Left common carotid artery plus branches (tissue), 1 donor: ENCODE data around the genes HLA-DQA2, TAP2, BRD2 and TAPBP.

GRCh38 chr6:32740976-32741711 is at the start of gene HLA-DQA2:
TSS of gene HLA-DQA2 (plus strand) at chr6:32741391.
- PRO-cap: no peak

DNA sequence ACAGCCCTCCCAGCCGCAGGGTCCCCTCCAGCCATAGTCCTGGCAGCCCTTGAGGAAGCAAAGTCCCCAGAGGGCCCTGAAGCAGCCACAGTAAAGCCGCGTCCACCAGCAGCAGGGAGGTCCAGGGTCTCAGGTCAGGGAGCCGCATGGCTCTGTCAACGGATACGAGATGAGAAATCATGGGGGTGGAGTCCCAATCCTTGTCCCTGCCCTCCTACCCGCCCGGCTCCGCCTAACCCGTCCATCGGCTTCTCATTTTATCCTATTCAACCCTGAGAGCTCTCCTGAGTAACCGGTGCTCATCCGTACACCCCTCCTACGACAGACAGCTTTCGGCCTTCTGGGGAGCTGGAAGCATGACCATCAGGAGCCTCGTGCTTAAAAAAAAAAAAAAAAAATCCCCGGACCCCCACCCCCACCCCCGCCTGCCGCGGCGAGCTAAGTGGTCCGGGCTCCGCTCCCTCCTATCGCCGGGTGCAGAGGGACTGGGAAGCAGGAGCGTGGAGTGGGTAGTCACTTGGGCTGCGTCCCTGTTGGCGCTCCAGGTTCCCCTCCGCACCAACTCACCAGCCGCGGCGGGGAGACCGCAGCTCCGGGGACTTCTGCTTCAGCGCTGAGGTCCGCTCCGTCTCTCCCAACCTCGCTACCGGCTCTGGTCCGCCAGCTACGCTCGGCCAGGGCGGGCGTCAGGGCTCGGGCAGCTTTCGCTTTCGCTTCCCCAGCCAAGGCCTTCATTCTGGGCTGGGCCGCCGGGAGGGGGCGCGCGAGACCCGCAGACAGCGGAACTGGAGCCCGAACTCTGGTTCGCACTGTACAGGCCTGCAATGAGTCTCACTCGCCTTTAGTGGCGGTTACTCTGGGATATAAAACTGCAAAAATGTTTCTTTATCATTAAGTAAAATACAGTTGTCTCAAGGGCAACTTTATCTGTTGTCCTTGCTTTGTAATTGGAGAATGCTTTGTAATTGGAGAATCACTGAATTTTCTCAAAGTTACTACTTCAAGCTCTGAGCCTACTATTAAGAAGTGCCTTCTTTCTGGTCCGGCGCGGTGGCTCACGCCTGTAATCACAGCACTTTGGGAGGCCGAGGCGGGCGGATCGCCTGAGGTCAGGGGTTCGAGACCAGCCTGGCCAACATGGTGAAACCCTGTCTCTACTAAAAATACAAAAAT is at the start of gene TAP2:
Gene TAP2, minus strand, starts transcription at position 654 of the 1,173 bp plus-strand sequence.
- PRO-cap: unidirectional peak, minus-strand start at position 154 of the sequence; unidirectional peak, minus-strand start at position 645 of the sequence

GRCh38 chr6:32850153-32850772 is 3.2 kb downstream of the TAP1 start:
- PRO-cap: no peak

GRCh38 chr6:32895089-32895381 is 41.0 kb downstream of the PSMB9 start:
- PRO-cap: no peak

DNA sequence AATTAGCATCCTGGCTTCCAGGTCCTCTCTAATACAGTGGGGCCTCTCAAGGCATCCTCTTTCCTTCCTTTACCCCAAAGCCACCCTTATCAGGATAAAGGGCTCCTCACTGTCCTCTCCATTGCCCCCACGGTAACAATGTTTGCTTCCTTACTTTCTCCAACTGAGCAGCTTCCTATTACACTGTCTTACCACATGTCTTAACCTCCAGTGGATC is 5.0 kb downstream of the HLA-DMB start:
- PRO-cap: no peak

- PRO-cap: no peak
These were observed 2.4 kb downstream of the HLA-DMB start for GRCh38 chr6:32938229-32939018.

DNA sequence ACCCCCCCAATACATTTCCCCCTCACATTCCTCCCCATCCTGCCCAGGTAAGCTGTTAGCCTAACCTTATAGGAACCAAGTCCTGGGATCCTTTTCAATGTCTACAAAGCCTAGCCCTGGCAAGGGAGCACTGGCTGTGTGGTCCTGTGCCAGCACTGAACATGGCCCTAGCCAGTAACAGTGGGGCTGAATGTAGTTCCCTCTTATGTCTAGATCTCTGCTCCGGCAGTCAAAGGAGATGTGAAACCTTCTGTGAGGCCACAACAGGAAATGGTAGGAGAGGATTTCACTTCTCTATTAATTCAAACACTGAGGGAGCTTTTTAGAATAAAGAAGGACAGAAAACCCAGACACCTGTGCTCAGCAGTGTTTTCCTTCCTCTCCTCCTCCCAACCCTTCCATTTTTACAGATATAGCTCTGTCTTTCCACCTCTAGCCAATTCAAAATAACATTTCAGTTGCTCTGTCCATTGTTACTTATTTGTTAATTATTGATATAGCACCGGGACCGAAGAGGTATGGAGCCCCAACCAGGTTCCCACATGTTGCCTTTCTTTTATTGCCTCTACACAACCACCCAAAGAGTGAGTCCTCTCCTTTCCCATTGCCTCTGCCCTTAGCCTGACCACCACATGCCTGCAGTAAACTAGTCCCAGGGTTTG is 3.6 kb upstream of the HLA-DMB start:
- PRO-cap: no peak

DNA sequence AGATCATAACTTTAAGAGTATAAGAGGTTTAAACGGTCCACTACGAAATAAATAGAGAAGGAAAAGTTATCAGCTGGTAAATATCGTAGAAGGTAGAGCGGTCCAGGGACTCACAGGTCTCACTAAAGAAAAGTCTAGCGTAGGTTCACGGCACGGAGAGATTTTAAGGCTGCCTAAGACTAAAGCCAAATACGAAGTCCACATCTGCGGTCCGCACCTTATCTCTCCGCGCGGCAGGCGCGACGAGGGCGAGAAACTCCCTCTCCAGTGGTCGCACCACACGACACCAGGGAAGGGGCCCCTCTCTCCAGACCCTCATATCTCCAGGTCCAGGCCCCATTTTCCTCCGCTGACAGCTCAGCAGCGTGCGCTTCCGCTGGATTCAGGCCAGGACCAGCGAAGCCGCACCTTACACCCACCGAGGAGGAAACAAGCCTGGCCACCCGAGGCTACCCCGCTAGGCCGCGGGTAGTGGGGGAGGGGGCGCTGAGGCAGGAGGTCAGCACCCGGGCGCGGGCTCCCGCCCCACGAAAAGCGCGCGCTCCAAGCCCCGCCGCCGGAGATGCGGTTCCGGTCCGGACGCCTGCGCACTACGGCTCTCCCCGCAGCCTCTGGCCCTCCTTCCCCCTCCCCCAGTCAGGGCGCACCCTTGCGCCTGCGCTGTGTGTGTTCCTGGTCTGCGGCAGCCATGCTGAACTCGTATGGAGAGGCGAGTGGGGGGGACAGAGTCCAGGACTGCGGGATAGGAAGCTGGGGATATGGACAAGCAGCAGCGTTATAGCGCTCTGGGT is at the start of gene BRD2:
Gene BRD2, plus strand, starts transcription at position 667 of the 791 bp plus-strand sequence.
- PRO-cap: bidirectional peak, plus-strand start at position 702 of the sequence, minus-strand start at position 564 of the sequence

DNA sequence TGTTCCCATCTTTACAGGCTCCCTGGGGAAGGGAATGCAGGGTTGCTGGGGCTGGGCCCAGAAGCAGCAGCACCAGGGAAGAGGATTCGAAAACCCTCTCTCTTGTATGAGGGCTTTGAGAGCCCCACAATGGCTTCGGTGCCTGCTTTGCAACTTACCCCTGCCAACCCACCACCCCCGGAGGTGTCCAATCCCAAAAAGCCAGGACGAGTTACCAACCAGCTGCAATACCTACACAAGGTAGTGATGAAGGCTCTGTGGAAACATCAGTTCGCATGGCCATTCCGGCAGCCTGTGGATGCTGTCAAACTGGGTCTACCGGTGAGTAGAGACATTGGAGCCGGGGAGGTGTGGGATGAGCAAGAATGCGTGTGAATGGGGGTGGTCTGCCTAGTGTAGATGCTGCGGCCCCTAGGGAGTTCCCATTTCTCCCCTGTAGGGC is 6.1 kb downstream of the BRD2 start:
- PRO-cap: no peak

DNA sequence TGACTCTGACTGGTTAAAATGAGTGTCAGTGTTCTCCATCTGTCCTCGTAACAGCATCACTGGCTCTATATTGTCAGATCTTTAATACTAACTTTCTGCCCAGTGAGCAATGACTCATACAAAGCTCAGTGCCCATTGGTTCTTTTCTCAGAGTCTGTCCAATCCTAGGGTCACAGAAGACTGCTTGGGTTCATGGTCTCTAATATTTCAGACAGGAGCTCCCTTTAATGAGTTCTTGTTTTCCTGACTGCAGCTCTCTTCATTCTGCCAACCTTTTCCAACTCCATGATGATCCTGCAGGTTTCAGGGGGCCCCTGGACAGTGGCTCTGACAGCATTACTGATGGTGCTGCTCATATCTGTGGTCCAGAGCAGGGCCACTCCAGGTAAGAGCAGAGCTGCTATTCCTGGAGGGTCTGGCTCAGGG is 36.5 kb downstream of the HLA-DPB1 start:
- PRO-cap: no peak

- PRO-cap: no peak
These were observed 45.8 kb downstream of the HLA-DPB1 start for GRCh38 chr6:33121644-33121998.

DNA sequence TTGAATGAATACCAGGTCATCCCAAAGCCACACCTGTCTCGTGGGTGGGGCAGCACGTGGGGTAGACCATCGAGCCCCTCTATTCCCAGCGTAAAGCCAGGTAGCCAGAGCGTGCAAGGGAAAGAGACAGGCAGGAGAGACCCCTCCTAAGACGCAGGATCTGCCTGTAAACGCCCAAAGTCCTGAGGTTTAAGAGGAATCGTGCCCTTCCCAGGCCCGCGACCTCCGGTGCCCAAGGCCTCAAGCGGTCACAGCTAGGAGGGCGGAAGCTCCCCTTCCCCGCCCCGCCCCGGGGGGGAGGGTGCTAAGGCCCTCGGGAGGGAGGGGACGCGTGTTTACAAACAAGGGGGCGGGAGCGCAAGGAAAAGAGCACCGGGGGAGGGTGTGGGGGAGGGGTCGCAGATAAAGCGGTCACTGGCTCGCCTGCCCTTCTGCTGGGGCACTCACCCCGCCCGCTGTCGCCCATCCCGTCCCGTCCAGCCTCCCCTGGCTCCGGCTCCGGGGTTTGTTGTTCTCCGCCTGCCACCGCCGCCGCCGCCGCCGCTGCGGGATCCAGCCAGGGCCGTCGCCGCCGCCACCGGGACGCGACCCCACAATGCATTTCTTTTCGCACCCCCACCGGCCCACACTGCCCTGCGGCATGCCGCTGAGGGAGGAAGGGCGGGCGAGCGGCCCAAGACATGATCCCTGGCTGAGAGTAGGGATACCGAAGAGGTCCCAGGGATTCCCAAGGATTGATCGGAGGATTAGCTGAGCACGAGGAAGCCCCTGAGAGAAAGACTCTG is 478 bp downstream of the RXRB start:
- PRO-cap: bidirectional peak, plus-strand start at position 644 of the sequence, minus-strand start at position 594 of the sequence

DNA sequence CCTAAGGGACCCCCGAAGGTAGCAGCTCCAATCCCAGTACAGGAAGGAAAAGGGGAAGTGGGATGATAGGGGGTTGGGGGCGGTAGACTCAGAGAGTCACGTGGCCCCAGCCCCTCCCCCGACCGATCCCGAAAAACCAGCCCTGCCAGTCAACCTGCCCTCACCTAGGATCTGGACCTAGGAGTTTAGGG is 1.2 kb downstream of the RGL2 start:
- PRO-cap: no peak

GRCh38 chr6:33297825-33298040 is 1.0 kb downstream of the RGL2 start:
- PRO-cap: no peak

DNA sequence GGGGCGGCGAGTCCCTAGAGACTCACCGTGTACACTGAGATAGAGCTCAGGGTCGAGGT is 381 bp downstream of the TAPBP start:
- PRO-cap: no peak

DNA sequence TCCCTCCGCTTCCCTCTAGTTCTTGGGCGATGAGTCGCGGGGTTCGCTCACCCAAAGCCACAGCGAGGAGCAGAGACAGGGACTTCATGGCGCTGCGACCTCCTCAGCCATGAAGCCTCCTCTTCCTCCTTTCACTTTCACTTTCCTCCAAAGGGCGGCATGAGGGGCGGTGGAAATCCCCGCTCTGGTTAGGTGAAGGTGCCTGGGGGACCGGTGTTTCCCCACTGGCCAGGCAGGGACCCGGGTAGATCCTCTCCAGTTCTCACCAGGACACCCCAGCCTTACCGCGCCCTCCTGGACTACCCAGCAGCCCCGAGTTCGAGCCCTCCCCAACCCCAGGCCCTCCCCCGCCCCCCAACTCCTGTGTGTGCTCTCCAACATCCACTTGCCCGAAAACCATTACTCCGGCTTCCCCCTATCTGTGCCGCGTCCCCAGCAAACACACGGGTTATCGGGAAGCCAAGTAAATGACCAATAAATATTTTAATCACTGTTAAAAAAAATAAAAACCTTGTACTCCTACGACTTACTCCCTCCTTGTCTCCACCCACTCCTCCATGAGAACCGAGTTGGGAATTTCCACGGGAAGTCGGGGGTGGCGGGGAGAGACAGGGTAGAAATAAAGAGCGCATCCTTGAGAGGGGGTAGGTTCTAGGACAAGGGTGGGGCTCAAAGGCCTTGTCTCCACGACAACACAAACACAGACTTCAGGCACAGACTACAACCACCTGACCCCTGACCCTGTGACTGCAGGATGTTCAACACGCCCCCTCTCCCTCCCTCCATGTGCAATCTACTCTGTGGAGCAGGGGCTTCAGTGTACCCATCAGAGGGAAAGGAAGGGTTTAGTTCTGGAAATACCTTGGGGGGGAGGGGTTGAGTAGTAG is at the start of gene TAPBP:
Gene TAPBP, minus strand, starts transcription at position 125 of the 887 bp plus-strand sequence.
- PRO-cap: bidirectional peak, plus-strand start at position 224 of the sequence, minus-strand start at position 111 of the sequence

- PRO-cap: no peak
These were observed 1.8 kb upstream of the ZBTB22 start for GRCh38 chr6:33319345-33319747.

- PRO-cap: no peak
These were observed 27.2 kb upstream of the KIFC1 start for GRCh38 chr6:33364247-33364939.

GRCh38 chr6:33391130-33391752 is 382 bp upstream of the KIFC1 start:
- PRO-cap: unidirectional peak, minus-strand start at chr6:33391317

- PRO-cap: no peak
These were observed 3.3 kb downstream of the CUTA start for GRCh38 chr6:33414142-33415487.